ENCODE measurements around the gene ID2.

DNA sequence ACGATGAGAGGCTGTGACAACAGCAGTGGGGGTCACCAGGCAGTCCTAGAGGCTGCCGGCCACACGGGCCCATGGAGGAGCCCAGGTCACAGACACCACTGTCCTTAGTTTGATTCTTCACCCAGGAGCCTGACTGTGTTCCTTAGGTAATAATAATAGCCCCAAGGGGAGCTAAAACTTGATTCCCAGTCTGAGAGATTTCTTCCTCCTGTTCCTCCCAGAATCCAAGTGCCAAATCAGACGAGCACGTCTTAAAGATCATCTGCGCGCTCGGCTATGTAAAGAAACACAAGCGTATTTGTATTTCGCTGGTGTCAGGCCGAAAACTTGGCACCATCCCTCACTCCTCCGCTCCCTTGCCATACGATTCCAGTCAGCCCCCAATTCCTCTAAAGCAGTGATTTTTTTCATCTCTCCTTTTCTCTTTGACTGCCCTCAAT lies 131.0 kb upstream of the ID2 start:
- PRO-cap: no peak
- RRBS: no CpG with 5 or more reads among the region's 13 CpGs

DNA sequence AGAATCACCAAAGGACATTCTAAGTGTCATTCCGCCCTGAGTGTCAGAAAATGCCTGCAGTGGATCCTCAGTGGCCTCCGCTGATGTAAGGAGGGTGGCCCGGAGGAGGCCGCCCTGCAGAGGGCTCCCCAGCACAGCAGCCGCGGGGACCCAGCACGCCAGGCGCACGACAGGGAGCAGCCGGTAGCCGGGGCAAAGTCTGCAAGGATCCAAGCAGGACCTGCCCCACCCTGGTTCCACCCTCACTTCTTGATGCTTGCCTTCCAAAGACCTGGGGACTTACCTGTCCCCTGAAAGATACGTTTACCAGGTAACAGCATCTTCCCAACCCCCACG lies 54.1 kb upstream of the ID2 start:
- PRO-cap: no peak
- RRBS: 61% methylated on average over 6 of the region's 13 CpGs

GRCh38 chr2:8680090-8680848 lies 1.6 kb upstream of the ID2 start:
- PRO-cap: bidirectional peak, plus-strand start at chr2:8680248, minus-strand start at chr2:8679947; bidirectional peak, plus-strand start at chr2:8680555, minus-strand start at chr2:8680339
- RRBS: no CpG with 5 or more reads among the region's 14 CpGs

DNA sequence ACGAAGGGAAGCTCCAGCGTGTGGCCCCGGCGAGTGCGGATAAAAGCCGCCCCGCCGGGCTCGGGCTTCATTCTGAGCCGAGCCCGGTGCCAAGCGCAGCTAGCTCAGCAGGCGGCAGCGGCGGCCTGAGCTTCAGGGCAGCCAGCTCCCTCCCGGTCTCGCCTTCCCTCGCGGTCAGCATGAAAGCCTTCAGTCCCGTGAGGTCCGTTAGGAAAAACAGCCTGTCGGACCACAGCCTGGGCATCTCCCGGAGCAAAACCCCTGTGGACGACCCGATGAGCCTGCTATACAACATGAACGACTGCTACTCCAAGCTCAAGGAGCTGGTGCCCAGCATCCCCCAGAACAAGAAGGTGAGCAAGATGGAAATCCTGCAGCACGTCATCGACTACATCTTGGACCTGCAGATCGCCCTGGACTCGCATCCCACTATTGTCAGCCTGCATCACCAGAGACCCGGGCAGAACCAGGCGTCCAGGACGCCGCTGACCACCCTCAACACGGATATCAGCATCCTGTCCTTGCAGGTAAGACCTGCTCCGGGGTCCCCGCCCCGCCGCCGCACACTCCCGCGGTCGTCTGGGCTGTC lies at the start of gene ID2:
Gene ID2, plus strand, starts transcription at position 70 of the 589 bp plus-strand sequence.
- PRO-cap: bidirectional peak, plus-strand start at position 70 of the sequence, minus-strand start outside the sequence
- RRBS: 3% methylated on average over 7 of the region's 43 CpGs

DNA sequence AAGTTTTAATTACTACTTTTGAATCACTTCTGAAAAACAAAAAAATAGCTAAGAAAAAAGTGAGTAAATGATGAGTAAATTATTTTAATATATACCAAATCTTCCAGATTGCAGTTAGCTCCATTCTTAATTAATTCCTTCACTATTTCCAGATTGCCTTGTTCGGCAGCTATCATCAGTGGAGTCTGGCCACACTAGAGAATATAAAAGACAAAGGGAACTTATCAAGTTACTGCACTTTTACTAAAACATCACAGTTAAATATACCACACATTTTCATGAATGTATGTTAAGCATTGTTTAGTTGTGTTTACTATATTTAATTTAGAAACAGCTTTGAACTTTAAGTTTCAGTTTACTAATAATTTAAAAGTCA lies 18.8 kb downstream of the KIDINS220 start:
- PRO-cap: no peak
- RRBS: no CpG with 5 or more reads among the region's 1 CpG

DNA sequence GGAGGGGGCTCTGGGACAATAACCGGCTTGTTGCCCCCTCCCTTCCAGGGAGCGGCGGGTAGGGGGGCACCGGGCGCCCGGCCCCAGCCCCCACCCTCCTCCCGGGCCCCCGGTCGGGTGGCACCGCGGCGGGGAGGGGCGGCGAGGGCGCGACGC lies 247 bp downstream of the MBOAT2 start:
- PRO-cap: no peak
- RRBS: 2% methylated on average over 14 of the region's 17 CpGs

- PRO-cap: no peak
- RRBS: no CpG with 5 or more reads among the region's 28 CpGs
Observed at GRCh38 chr2:9102571-9103632, 99.4 kb upstream of the MBOAT2 start.

GRCh38 chr2:9207434-9207695 lies 753 bp downstream of the ASAP2 start:
- PRO-cap: no peak
- RRBS: under 1% methylated on average over 10 of the region's 35 CpGs

- PRO-cap: no peak
- RRBS: no CpG with 5 or more reads among the region's 6 CpGs
Observed at GRCh38 chr2:9238862-9239155, 32.2 kb downstream of the ASAP2 start.

GRCh38 chr2:9250431-9251231 lies 44.0 kb downstream of the ASAP2 start:
- PRO-cap: no peak
- RRBS: 90% methylated on average over 3 of the region's 17 CpGs

- PRO-cap: no peak
- RRBS: no CpG with 5 or more reads among the region's 9 CpGs
Observed at GRCh38 chr2:9251638-9252357, 45.2 kb downstream of the ASAP2 start.

DNA sequence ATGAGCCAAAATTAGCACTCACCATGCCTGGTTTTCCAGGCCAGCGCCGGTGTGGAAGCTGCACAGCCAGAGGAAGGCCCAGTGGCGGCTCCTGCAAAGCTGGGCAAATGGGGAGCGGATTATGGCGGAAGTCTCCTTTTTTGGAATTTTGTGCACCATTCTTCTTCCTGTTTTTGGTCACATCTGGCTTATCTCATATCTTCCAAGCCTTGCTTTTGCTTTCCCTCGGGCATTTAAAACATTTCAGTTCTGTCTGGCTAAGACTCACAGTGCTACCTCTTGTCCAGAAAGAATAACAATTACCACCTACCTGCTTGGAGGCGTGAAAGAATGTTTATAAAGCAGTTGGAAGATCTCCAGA lies 94.3 kb downstream of the ASAP2 start:
- PRO-cap: no peak
- RRBS: no CpG with 5 or more reads among the region's 7 CpGs

DNA sequence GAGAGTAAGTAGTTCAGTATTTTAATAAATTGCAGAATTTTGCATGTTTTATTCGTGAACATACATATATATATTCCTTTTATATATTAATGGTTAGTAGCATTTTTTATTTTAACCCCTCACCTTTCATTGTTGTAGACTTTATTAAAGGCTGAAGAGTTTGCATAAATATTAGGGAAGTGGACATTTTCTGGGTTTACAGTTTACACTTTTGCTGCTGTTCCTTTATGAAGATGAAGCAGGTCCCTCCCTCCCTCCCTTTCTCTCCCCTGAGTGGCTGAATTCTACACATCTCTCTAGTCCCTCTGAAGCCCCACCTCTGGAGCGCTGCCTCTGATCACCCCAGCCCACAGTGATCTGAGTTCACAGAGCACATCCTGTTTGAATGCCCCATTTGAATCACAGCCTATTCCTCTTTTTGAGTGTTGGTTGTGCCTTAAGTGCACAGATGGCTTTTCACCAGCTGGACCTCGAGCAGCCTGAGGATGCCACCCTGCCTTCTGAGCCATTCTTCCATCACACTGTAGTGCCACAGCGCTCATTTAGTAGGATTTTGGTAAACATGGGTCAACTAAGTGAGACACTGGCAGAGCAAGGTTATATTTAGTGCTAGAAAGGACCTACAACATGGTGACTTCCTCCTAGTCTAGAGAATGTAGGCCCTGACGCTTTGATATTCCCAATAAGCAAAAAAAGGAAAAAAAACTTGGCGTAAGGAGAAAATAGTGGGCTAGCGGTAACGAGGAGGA lies 87.1 kb downstream of the ITGB1BP1 start:
- PRO-cap: no peak
- RRBS: no CpG with 5 or more reads among the region's 8 CpGs

GRCh38 chr2:9351491-9352205 lies 71.7 kb downstream of the ITGB1BP1 start:
- PRO-cap: no peak
- RRBS: no CpG with 5 or more reads among the region's 7 CpGs

GRCh38 chr2:9584302-9584783 lies 28.7 kb upstream of the ADAM17 start:
- PRO-cap: no peak
- RRBS: no CpG with 5 or more reads among the region's 1 CpG

- PRO-cap: no peak
- RRBS: no CpG with 5 or more reads among the region's 4 CpGs
Observed at GRCh38 chr2:9594362-9595353, 36.1 kb downstream of the YWHAQ start.

DNA sequence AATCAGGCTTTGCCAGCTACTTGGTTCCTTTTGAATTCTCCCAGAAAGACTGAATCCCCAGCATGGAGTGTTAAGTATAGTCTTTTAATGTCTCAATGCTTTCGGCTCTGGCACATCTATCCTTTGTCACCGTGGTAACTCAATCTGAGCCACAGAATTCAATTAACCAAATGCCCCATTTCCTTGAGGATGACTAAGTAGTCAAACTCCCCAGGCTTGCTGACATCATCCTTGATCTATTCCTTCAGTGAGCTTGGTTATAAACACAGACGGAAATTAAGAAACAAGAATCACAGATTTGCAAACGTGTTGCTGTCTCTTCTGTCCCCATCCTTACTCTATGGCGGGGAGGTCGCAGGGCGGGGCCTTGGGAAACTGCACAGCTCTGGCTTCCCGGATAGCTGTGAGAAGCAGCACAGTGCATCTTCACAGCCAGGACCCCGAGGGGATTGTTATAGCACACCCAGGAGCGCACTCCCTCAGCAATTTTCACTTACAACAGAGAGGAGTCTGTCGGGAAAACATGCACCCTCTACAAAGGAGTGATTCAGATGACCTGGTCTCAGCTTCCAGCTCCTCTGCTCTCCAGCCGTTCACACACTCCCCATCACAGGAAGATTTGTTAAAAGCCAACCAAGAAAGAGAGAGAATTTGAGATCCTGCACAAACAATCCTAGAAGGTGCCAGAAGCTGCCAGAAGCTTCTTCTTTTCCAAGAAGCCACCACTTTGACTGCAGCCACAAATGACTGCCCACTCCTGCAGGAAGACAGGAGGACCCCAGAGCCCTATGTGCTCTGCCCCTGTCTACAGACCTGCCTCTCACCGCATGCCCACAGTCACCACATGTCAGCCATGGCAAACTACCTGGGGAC lies 44.8 kb upstream of the YWHAQ start:
- PRO-cap: no peak
- RRBS: no CpG with 5 or more reads among the region's 13 CpGs

GRCh38 chr2:9690103-9690738 lies 59.4 kb upstream of the YWHAQ start:
- PRO-cap: no peak
- RRBS: no CpG with 5 or more reads among the region's 10 CpGs

DNA sequence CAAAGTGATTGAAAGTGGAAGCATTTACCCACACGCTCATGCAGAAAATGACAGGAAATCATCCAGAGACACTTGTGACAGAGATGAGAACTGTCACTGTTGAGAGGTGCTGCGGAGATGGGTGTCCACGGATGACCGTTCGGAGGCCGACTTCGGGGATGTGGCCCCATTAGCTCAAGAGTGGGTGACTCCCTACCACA lies 81.4 kb upstream of the YWHAQ start:
- PRO-cap: no peak
- RRBS: no CpG with 5 or more reads among the region's 7 CpGs

DNA sequence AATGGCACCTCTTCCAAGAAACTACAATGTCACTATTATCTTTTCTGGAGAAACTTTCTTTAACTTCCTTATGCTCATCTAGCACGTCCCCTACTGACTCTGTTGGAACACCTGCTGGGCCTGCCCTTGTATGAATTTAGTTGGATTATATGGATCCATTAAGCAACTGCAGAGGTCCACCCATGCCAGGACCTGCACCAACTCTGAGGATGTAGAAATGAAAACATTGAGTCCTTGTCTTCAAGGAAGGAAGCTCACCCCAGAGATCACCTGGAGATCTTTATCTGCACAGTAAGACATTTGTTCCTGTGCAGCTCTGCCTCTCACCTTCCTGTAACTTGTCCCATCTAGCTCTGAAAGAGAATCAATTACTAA lies 105.1 kb upstream of the YWHAQ start:
- PRO-cap: no peak
- RRBS: no CpG with 5 or more reads among the region's 1 CpG